NB4 (cell line): ENCODE results near the gene GPR148.

- RRBS: no CpG with 5 or more reads among the region's 13 CpGs
Observed at GRCh38 chr2:127700498-127701017, 739 bp upstream of the SFT2D3 start.

- RRBS: no CpG with 5 or more reads among the region's 15 CpGs
Observed at GRCh38 chr2:127843493-127844826, 14.0 kb downstream of the POLR2D start.

GRCh38 chr2:127941499-127942355, 56.0 kb upstream of the AMMECR1L start:
- RRBS: 98% methylated on average over 2 of the region's 16 CpGs

- RRBS: no CpG with 5 or more reads among the region's 7 CpGs
Observed at GRCh38 chr2:128196244-128196931, 105.4 kb downstream of the UGGT1 start.

GRCh38 chr2:128232515-128232930, 86.1 kb downstream of the HS6ST1 start:
- RRBS: 91% methylated on average over 6 of the region's 17 CpGs

DNA sequence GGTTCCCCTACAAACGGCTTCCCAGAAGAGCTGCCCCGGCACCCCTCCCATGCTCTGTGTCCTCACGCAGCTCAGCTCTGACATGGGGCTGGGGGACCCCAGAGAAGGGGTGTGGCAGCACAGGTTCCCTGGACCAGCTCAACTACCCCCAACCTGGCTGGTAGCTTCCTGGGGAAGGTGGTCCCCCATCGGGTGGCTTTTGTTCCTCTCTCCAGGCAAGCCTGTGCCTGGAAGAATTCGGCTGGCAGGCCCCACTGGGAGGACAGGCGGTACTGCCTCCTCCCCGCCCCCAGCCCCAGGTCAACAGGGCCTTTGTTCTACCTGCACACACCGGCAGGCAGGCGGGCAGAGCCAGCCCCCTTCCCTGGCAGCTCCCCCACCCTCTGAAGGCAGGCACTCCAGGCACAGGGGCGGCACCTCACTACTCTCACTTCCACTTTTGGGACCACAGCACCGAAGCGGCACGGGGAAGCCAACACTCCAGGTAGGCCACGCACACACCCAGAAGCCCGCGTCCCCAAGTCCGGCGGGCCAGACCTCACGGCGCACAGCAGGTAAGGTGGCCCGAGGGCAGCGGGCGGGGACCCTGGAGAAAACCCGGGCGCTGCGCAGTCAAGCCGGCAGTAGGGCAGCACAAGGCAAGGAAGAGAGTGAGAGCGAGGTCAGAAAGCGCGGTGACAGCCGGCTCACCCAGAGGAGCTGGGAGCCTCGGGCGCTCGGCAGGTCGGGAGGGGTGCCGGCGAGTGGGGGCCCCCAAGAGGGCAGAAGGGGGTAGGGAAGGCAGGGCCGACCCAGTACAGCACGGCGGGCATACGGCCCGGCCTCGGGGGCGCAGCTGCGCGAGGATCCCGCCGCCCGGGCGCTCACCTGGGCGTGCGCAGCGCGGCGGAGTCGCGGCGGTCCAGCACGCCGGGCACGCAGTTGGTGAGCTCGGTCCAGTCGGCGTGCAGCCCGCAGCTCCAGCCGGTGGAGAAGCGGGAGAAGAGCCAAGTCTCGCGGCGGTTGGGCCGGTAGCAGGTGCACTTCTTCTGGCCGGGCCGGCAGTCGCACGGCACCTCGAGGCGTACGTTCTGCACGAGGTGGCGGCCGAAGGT, 1.2 kb downstream of the HS6ST1 start:
- RRBS: 1% methylated on average over 37 of the region's 81 CpGs

- RRBS: no CpG with 5 or more reads among the region's 61 CpGs
Observed at GRCh38 chr2:128318264-128318693, 389 bp downstream of the HS6ST1 start.

- RRBS: under 1% methylated on average over 53 of the region's 105 CpGs
Observed at GRCh38 chr2:128321535-128322792, 3.3 kb upstream of the HS6ST1 start.

GRCh38 chr2:128379966-128380474, 61.4 kb upstream of the HS6ST1 start:
- RRBS: no CpG with 5 or more reads among the region's 19 CpGs

DNA sequence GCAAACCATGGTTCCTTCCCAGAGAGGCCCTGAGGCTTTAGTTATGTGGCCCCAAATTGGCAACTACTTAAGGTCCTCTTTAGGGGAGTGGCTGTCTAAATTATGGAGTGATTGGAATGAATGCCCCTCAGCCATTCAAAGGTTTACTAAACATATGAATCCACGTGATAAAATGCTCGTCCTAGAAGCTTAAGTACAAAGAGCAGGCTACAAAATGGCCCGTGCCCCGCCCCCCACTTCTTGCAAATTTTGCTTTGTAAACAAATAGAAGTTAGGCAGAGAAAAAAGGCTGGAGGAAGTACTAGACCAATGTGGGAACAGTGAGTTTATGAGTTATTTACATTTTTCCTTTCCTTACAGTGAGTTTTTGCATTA, 123.7 kb upstream of the HS6ST1 start:
- RRBS: no CpG with 5 or more reads among the region's 4 CpGs

DNA sequence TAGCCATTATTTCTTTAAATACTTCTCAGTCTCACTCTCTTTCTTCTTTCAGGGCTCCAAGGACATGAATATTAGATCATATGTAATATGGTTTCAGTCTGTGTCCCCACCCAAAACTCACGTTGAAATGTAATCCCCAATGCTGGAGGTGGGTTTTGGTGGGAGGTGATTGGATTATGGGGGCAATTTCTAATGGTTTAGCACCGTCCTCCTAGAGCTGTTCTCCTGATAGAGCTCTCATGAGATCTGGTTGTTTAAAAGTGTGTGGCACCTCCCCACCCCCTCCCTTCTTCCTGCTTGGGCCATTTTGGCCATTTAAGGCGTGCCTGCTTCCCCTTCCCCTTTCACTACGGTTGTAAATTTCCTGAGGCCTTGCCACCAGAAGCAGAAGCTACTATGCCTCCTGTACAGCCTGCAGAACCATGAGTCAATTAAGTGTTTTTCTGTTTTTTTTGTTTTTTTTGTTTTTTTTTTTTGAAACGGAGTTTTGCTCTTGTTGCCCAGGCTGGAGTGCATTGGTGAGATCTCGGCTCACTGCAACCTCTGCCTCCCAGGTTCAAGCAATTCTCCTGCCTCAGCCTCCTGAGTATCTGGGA, 335.7 kb upstream of the HS6ST1 start:
- RRBS: no CpG with 5 or more reads among the region's 6 CpGs

GRCh38 chr2:128988578-128989049, 669.9 kb upstream of the HS6ST1 start:
- RRBS: no CpG with 5 or more reads among the region's 7 CpGs

DNA sequence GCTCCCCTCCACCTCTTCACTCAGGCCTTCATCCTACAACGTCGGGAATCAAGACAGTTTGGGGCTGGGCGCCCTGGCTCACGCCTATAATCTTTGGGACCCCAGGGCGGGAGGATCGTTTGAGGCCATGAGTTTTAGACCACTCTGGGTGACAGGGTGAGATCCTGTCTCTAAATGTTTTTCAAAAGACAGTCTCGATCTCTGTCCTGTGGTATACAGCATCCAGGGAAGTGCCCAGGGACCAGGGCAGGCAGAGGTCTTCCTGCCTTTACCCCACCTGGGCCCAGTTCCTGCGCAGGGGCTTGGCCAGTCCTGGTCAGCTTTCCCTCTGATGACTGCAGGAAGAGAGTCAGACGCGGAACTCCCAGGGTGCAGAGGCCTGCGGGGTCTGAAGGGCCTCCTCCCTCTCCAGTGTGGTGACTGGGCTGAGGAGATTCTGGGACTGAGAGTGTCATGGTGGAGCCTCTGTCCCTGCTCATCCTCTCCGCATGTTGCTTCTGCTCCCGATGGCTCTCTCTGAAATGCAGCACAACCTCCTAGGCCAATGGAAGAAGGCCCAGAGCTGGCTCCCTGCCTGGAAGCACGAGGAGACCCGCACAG, 1.1 kb downstream of the MZT2B start:
- RRBS: no CpG with 5 or more reads among the region's 15 CpGs

- RRBS: no CpG with 5 or more reads among the region's 20 CpGs
Observed at GRCh38 chr2:130183626-130184269, 1.7 kb downstream of the MZT2B start.

DNA sequence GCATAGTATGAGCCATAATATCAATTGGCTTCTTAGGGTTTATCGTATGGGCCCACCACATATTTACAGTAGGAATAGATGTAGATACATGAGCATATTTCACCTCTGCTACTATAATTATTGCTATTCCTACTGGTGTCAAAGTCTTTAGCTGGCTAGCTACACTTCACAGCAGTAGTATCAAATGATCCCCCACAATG, 67.3 kb downstream of the CCDC115 start:
- RRBS: no CpG with 5 or more reads among the region's 1 CpG

- RRBS: 36% methylated on average over 5 of the region's 19 CpGs
Observed at GRCh38 chr2:130355025-130355554, 766 bp upstream of the PTPN18 start.

DNA sequence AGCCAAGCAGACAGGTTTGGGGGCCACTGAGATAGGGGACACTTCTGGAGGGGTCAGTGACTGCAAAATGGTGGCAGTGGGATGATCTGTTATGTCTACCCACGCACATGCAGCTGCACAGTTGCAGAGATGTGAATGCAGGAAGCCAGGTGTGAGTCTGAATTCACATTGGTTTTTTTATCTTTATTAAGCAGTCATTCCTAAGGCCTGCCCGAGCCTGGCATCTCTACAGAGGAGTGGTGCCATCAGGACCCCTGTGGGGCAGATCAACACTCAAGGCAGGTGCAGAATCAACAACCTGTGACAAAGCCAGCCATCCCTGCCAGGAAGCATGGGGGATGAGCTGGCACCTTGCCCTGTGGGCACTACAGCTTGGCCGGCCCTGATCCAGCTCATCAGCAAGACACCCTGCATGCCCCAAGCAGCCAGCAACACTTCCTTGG, at the start of gene GPR148:
GPR148 (plus strand) TSS at position 250 of the 443 bp plus-strand sequence.
- RRBS: no CpG with 5 or more reads among the region's 3 CpGs

GRCh38 chr2:130797924-130798391, 38.8 kb upstream of the ARHGEF4 start:
- RRBS: 8% methylated on average over 28 of the region's 51 CpGs

DNA sequence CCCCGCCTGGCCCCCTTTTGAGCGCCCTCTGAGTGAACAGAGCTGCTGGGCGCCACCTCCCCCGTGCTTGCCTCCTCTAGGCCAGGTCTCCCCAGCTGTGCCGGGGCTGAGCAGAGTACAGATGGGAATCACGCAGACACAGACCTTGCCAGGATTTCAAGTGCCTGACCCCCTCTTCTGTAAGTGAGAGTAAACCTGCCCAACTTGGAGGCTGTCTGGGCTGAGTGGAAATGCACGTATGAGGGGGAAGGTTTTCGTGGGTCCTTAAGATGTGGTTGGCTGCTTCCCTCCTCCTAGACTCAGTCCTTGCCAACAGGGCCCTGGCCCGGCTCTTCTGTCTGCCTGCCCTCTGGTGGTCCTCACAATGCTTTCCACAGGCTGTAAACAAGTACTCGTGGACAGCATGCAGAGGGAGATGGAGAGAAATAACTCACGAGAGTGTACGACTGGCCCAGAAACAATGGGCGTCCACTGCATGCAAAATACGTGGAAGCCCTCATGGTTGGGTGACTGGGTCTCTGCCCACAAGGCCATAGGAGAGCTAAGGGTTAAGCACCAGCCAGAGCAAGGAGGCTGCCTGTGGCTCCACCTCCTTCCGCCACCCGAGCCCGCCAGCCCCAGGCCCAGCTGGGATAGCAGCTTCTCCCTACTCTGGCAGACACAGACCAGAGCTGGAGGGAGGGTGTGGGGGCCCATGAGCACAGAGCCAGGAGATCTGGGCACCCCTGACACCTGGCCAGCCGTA, 17.1 kb upstream of the ARHGEF4 start:
- RRBS: no CpG with 5 or more reads among the region's 18 CpGs

DNA sequence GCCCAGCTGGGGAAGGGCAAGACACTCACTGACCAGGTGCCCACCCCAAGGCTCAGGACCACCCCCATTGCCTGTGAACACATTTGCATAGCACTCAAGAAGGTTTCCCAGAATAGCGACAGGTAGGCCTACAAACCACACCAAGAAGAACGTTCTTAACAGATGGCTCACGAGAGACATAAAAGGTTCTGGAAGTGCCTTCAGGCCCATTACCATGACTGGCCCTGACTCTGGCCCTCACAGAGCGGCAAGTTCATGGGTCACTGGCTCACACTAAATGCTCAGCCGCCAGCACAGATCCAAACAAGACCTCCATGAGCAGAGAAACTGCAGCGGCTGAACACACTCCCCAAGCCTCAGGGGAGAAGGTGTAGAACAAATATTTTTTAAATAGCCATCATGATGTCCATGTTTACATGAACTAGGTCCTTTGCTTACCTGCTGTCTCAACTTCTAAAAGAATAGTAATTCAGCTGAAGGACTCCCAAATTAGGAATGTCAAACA, 43.9 kb downstream of the FAM168B start:
- RRBS: no CpG with 5 or more reads among the region's 6 CpGs